Sciatic nerve (tissue), 1 donor: ENCODE measurements around a stretch of chr7.

DNA sequence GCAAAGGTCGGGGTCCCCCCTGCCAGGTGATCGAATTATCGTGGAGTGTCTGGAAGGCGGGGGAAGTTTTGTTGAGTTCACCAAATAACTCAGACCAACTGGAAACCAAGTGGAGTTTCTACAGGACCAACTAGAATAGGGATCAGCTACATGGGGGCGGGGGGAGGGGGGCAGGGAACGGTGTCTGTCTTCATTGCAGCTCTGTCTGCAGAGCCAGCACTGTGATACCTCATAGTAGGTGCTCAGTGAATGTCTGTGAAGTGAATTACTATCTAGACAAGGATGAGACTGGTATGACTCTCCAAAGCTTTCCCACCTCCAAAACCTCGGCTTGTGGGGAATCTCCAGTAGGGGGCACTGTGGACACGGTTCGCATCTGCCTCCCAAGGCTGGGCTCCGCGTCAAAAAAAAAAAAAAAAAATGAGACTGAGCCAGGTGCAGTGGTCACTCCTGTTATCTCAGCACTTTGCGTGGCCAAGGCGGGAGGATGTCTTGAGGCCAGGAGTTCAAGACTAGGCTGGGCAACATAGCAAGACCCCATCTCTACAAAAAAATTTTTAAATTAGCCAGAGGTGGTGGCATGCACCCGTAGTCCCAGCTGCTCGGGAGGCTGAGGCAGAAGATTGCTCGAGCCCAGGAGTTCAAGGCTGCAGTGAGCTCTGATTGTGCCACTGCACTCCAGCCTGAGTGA lies 9.5 kb downstream of the TRIM56 start:
- PRO-cap = no peak

GRCh38 chr7:101126099-101126310 lies 899 bp upstream of the SERPINE1 start:
- PRO-cap = no peak

- PRO-cap = no peak
These were observed 7.2 kb downstream of the SERPINE1 start for GRCh38 chr7:101133989-101134654.

GRCh38 chr7:101162462-101163541 lies 2.6 kb downstream of the VGF start:
- PRO-cap = no peak

GRCh38 chr7:101167326-101167888 lies 2.0 kb upstream of the VGF start:
- PRO-cap = no peak

GRCh38 chr7:101169789-101170317 lies 4.5 kb upstream of the VGF start:
- PRO-cap = no peak

DNA sequence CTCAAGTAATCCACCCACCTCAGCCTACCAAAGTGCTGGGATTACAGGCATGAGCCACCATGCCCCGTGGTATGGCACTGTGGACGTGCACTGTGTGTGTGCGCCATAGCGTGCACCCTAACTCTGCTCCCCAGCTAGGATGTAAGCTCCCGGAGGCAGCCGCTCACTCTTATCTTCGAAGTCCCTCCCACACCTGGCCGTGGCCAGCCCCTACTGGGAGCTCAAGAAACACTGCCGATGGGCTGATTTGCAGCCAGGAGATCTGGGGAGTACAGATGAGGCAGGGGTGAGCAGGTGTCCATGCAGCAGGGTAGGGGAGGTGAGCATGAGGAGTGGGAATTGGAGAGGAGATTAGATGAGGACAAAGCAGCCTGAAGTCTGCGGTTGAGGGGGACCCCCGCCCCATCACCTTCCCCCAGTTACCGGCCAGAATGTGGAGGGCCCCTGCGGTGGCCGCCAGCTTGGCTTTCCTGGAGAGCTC lies 3.7 kb downstream of the CLDN15 start:
- PRO-cap = no peak

- PRO-cap = unidirectional peak, plus-strand start at chr7:101243971; bidirectional peak, plus-strand start at chr7:101244412, minus-strand start at chr7:101244295
These were observed 1.0 kb downstream of the FIS1 start for GRCh38 chr7:101243549-101244529.

GRCh38 chr7:101691824-101692310 lies 62.8 kb upstream of the MYL10 start:
- PRO-cap = no peak

GRCh38 chr7:101702346-101702801 lies 73.3 kb upstream of the MYL10 start:
- PRO-cap = no peak

DNA sequence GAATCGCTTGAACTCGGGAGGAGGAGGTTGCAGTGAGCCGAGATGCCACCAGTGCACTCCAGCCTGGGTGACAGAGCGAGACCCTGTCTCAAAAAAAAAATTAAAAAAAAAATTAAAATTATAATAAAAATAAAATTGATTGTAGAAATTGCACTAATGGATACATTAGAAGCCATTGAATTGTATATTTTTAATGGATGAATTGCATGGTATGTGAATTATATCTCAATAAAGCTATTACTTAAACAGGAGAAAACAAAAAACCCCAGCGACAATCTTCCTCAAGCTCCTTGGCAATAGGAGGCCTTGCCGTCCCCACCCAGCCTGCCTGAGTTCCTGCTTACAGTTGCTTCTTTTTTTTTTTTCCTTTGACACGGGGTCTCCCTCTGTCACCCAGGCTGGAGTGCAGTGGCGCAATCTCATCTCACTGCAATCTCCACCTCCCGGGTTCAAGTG lies 88.7 kb upstream of the CUX1 start:
- PRO-cap = no peak

DNA sequence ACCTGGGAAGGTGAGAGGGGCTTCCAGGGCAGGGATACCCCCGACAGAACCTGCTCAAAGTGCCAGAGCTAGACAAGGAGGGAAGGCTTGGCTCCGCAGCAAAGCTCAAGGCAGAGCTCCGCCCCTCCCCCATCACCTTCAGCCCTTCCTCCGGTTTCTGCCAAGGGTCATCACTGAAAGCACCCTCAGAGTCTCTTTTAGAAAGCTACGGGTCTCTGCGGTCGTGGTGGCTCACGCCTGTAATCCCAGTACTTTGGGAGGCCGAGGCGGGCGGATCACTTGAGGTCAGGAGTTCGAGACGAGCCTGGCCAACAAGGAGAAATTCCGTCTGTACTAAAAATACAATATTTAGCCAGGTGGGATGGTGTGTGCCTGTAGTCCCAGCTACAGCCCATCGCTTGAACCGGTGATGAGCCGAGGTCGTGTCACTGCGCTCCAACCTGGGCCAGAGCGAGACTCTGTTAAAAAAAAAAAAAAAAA lies 73.3 kb upstream of the CUX1 start:
- PRO-cap = no peak

GRCh38 chr7:101818599-101819342 lies 1.3 kb downstream of the CUX1 start:
- PRO-cap = no peak

- PRO-cap = no peak
These were observed 43.3 kb downstream of the CUX1 start for GRCh38 chr7:101860684-101861200.

DNA sequence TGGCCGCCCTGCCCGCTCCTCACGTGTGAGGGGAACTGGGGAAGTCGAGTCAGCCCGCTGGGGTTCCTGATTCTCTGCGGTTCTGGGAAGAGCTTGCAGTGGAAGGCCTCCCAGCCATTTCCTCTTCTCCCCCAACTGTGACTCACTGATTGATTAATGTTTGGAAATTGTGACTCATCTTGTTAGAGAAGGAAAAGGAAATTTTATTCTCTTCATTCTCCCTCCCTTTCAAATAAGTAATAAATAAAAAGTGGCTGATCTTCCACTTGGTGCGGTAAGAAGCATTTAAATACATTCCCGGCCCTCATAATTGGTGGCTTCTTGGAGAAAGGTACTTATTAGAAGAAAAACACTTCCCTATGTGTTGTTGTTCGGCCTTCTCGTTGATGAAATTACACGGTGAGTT lies 135.6 kb downstream of the CUX1 start:
- PRO-cap = no peak

- PRO-cap = no peak
These were observed 227.6 kb downstream of the CUX1 start for GRCh38 chr7:102044940-102045553.

DNA sequence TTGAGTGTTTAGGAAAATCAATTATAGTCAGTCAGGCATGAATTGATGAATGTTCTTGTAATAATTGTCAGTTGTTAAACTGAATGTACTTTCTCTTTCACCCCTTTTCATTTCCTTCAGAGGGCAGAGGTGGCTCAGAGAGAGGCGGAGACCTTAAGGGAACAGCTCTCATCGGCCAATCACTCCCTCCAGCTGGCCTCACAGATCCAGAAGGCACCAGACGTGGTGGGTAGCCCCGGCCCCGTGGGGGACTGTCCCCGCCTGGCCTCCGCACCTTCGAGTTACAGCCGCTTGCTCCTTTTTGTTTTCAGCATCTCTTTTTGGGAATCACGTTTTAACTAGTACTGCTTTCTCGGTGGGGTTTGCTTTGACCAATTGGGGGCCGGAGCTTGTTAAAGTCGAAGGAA lies 116.3 kb upstream of the SH2B2 start:
- PRO-cap = no peak

- PRO-cap = no peak
These were observed 12.9 kb downstream of the SH2B2 start for GRCh38 chr7:102299637-102299905.

DNA sequence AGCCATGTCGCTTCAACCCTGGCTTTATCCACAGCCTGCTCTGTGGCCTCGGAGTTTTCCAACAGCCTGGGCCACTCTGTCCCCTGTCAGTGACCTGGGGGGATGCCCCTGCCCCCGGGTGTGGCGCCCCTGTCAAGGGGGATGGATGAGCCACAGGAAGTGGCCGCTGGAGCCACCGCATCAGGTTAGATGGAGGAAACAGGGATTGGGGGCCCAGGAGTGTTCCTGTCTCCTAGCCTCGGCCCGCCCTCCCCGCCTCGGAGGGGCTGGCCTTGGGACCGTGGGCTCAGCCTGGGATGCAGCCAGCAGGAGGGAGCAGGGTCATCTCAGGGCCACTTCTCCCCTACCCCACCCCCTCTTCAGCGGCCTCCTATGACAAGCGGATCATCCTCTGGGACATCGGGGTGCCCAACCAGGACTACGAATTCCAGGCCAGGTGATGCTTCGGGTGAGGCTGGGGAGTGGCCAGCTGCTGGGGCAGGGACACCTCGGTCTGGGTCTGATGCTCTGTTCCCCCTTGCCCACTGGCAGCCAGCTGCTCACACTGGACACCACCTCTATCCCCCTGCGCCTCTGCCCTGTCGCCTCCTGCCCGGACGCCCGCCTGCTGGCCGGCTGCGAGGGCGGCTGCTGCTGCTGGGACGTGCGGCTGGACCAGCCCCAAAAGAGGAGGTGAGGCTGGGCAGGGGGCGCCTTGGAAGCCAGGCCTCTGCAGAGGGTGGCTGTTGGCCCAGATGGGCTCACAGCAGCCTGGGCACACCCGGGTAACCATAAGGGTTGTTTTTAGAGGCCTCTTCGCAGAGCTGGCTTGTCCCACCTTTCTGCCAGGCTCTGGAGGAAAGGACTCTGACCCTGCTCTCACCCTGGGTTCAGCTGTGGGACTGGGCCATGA lies 4.7 kb downstream of the LRWD1 start:
- PRO-cap = no peak

DNA sequence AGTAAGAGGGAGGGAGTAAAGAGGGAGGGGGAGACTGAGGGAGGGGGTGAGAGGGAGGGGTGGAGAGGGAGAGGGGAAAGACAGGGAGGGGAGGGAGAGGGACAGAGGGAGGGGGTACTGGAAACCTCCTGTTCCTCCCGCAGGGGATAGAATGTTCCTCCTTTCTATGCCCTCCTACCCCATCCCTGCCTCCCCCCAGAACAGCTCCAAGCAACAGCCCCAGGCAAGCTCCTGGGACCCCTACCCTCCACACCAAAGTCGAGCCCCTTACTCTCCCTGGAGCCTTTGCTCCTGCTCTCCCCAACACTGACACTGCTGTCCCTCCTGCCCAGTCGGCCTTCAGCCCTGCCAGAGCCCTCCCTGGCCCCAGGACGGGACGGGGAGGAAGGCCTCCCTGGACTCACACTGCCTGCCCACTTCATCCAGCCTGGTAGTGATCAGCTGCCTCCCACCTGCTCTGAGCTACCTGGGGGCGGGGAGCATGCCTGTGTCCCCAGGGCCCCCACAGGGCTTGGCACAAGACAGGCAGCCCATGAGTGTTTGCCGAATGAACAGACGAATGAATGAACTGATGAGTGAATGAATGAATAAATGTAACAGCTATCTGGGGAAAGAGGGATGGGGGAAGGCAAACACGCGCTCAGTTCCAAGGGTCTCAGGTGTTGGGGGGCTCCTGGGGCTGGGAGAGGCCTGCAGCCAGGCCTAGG lies 4.6 kb downstream of the RASA4B start:
- PRO-cap = no peak